Melanocyte of skin (primary cell): ENCODE data around the genes OR1D2, ITGAE and ANKFY1.

DNA sequence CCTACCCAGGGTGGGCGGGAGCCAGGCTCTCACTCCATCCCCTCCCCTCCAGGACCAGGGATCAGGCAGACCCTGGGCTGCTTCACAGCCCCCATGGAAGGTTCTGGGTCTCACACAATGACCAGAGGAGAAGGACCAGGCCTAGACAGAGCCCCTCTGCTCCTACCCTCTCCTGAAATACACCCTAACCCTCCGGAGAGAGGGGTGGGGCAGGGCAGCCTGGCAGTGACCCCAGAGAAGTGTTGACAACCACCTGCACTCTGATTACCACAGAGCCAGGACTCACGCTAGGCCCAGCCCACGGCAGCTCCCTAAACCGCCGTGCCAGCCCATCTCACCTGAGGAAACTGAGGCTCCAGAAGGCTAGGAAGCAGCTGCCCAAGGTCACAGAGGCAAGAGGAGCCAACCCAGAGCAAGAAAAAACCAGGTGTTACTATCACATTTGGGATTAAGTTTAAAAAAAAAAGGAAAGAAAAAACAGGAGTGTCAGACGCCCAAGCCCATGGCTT is 3.3 kb downstream of the CLUH start:
- CAGE, long polyA plus RNA, 2 experiments: no peak in any of the 2 experiments

DNA sequence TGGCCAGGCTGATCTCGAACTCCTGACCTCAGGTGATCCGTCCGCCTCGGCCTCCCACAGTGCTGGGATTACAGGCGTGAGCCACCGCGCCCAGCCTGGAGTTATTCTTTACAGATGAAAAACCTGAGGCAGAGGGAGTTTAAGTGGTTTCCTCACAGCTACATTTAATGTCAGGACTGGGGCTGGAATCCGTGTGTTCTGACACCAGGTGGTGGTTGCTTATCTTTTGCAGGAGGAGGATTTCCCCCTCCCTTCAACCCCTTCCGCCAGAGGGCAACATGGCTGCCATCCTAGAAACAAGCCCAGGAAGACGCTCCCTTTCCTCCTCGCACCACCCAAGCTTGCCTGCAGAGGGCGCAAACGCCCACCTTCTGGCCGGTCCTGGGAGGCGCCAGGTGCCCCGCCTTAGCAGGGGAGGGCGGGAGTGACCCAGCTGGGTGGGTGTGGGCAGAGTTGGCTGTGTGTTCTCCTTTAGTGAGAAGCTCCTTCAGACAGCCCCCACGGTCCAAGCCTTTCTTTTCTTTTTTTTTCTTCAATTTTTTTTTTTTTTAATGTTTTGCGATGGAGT is 10.0 kb upstream of the RAP1GAP2 start:
- CAGE, long polyA plus RNA, 2 experiments: no peak in any of the 2 experiments

GRCh38 chr17:2800233-2800834 is 4.1 kb downstream of the RAP1GAP2 start:
- CAGE, long polyA plus RNA, 2 experiments: no peak in any of the 2 experiments

GRCh38 chr17:2996250-2996616 is 67.2 kb downstream of the OR1D5 start:
- CAGE, long polyA plus RNA, 2 experiments: no peak in any of the 2 experiments

DNA sequence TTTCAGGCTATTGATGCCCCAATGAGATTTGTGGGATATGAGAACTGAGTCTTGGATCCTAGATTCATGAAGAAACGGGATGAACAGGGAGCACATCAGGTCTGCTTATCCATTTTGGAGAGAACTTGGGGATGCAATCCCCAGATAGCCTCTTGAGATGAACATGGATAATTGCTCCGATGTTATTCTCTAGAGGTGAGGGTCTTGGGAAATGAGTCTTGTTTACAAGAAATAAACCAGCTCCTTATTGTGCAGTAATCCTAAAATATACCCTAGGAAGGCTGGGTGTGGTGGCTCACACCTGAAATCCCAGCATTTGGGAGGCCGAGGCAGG is at the start of gene OR1D2:
TSS of gene OR1D2 (minus strand) at position 116 of the 334 bp plus-strand sequence.
- CAGE, long polyA plus RNA, 2 experiments: no peak in any of the 2 experiments

DNA sequence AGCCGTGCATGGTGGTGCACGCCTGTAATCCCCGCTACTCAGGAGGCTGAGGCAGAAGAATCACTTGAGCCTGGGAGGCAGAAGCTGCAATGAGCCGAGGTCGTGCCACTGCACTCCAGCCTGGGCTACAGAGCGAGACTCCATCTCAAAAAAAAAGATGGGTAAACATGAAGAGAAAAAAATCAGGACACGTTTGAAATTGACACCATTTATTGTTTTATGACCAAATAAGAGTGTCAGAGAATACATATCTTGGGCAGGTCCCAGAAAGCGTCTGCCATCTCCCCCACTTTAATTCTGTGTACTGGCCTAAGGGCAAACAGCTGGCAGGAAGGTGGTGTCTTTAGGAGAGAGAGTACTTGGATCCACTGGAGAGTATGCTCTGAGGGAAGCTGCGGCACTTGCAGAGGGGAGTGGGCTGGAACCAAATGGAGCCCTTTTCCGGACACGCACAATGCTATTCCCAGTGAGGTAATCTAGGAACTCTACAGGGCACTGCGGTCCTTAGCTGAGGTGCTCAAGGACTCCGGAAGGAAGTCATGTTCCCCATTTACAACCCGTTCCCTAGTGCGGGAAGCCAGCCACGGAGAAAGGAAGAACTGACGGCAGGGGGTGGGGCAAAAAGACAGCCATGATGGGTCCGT is 4.5 kb downstream of the EMC6 start:
- CAGE, long polyA plus RNA, 2 experiments: no peak in any of the 2 experiments

DNA sequence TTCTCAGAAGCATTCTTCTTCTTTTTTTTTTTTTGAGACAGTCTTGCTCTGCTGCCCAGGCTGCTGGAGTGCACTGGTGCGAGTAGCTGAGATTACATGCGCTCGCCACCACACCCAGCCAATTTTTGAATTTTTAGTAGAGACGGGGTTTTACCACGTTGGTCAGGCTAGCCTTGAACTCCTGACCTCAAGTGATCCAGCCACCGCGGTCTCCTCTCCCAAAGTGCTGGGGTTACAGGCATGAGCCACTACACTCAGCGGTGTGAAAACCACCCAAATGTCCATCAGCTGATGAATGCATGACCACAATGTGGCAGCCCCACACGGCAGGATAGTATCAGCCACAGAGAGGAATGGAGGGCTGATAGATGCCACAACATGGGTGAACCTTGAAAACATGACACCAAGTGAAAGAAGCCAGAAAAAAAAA is 2.1 kb downstream of the P2RX5 start:
- CAGE, long polyA plus RNA, 2 experiments: no peak in any of the 2 experiments

GRCh38 chr17:3696854-3697168 is 856 bp upstream of the P2RX5 start:
- CAGE, long polyA plus RNA, 2 experiments: no peak in any of the 2 experiments

DNA sequence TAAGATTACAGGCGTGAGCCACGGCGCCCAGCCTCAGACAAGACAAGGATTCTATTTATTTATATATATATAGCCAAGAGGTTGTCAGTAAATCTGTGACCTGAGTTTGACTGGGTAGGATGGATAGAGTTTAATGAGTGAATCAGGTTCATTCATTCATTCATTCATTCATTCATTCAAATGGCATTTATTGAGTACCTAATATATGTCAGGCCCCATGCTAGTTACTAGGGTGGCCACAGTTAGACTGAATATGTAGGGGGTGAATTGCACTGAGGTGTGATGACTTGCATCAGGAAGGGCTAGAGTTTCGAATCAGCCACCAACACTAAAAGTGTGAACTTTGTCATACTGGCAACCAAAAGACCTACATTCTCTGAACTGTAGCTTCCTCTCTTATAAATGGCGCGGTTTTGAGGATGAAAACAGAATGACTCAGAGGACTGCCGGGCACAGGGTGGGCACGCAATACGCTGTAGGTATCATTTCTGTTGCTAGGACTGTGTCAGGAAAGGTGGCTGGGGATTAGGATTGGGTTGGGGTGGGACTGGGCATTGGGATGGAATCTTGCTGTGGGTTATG is 37.7 kb downstream of the ITGAE start:
- CAGE, long polyA plus RNA, 2 experiments: no peak in any of the 2 experiments

GRCh38 chr17:3800950-3801414 is at the start of gene ITGAE:
TSS of gene ITGAE (minus strand) at chr17:3801188.
- CAGE, long polyA plus RNA, 2 experiments: no peak in any of the 2 experiments

- CAGE, long polyA plus RNA, 2 experiments: no peak in any of the 2 experiments
Measured at GRCh38 chr17:3892679-3892856, 285 bp downstream of the CAMKK1 start.

- CAGE, long polyA plus RNA, 2 experiments: no peak in any of the 2 experiments
Measured at GRCh38 chr17:3905064-3905705, 11.1 kb downstream of the P2RX1 start.

GRCh38 chr17:3956328-3957665 is 7.4 kb downstream of the ATP2A3 start:
- CAGE, long polyA plus RNA, 2 experiments: no peak in any of the 2 experiments

- CAGE, long polyA plus RNA, 2 experiments: no peak in any of the 2 experiments
Measured at GRCh38 chr17:3961292-3962438, 2.6 kb downstream of the ATP2A3 start.

GRCh38 chr17:4005333-4005727 is 41.1 kb upstream of the ATP2A3 start:
- CAGE, long polyA plus RNA, 2 experiments: no peak in any of the 2 experiments

DNA sequence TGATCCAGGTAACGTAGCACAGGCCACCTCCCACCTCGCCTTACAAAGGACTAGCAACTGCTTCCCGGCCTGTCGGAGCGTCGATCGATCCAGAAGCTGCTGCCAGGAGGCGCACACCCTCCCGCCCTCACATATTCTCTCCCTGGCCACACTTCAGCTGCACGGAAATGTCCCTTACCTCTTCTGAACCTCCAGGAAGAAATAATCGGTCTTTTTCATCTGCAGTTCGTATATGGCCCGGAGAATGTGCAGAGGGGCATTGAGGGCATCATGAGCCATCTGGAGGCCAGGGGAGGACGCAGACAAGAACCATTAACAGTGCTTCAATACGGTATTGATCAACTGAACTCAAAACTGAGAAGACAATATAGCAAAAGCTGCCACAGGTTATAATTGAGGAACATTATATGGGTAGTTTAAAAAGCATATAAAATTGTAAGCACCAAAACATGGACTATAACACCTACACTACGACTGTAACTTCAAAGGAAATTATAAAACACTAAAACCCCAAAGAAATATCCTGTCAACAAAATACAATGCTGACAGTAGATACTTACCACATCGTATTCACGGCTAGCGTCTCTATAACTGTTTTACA is 55.4 kb upstream of the ATP2A3 start:
- CAGE, long polyA plus RNA, 2 experiments: no peak in any of the 2 experiments

DNA sequence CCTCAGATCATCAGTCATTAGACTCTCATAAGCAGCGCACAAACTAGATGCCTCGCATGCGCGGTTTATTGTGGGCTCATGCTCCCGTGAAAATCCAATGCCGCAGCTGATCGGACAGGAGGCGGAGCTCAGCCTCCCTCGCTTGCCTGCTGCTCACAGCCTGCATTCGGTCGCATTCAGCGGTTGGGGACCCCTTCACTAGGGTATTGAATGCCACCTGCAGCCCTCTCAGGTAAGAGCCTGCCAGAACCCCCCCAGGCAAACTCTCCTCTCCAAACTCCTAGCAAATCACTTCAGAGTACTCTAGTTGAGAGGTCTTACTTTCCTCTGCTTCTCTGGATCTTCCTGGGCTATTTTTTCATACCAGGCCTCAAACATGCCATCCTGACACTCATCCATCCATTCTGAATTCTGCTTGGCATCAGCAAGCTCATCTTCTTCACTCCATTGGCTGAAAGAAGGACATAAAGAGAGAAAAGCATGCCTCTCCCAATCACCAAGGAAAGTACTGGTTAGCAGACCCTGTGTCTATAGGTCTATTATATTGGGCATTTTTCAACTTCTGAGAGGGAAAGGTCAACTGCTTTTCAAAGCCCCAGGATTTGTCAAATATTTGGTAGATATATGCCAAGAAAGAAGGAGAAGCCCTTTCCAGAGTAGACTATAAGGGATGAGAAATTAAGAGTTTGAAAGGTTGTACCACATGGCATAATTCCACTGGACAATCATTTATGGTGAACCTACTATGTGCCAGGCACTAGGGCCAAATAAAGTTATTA is 86.7 kb downstream of the ZZEF1 start:
- CAGE, long polyA plus RNA, 2 experiments: no peak in any of the 2 experiments

DNA sequence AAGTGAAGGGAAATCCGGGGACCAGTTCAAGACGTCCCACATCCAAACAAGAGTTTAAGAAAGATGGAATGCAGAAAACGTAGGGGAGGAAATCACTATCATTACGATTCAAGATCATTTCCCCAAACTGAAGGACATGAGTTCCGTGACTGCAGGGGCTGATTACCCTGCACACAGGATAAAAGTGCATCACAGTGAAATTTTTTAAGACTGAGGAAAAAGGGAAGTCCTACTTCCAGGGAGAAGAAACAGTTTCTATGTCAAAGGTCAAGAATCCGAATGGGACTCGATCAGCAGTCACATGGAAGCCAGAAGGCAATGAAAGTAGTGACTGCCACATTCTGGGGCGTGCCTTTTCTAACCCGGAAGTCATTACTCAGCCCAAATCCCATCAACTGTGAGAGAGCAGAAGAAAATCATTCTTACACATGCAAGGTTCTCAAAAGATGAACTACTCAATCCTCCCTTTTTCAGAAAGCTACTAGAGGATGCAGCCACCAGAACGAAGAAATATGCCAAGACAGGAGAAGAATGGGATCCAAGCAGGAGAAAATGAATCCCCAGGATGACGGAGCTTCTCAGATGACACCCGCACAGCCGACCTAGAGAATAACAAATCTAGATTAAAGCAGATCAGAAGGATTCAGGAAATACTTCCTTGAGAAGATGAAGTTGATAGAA is 12.0 kb downstream of the ZZEF1 start:
- CAGE, long polyA plus RNA, 2 experiments: no peak in any of the 2 experiments

GRCh38 chr17:4142107-4142446 is 753 bp downstream of the ZZEF1 start:
- CAGE, long polyA plus RNA, 2 experiments: no peak in any of the 2 experiments

- CAGE, long polyA plus RNA, 2 experiments: start-site peak on the minus strand in 2 of 2 experiments, at chr17:4263716-4263962 at its widest, 274 to 730 reads per replicate
Measured at GRCh38 chr17:4263151-4264407, at the start of gene ANKFY1. TSS of gene ANKFY1 (minus strand) at chr17:4263979.